ENCODE measurements around a stretch of chr2.

DNA sequence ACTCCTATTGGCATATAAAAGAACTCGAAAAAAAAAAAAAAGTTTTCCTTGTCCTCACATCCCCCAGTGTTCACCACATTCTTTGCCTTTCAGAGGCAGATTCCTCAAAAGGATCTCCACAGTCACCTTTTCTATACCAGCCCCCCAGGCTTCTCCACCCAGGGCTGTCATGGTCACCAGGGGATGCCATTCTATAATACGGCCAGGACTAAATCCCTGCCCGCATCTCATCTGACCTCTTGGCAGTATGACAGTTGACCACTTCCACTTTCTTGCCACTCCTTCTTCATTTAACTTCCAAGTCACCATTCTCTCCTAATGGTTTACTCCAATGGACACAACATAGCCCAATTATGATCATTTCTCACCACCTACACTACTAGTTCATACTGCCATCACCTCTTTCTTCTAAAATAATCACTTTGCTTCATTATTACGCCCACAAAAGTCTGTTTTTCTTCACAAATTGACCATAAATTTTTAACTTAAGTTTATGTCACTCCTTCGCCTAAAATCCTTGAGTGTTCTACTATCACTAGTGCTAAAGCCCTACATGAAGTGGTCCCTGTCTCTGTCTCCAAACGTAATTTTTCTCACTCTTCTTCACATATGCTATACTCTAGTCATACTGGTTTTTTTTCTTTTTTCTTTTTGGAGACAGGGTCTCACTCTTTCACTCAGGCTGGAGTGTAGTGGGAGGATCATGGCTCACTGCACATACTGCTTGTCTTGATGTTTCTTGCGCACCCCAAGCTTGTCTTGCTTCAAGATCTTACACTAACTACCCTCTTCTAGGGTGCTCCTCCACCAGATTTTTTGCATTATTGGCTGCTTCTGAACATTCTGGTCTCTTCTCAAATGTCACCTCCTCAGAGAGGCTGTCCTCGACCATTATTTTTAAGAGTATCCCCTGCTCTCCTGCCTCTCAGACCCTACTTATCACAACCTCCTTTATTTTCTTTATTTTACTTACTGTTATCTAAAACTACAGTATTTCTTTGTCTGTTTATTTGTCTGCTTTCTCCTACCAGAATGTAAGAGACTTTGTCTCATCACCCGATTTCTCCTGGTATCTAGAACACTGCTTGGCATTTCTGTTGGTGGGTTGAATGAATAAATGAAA lies 28.9 kb downstream of the SOS1 start:
- PRO-cap, result no peak

GRCh38 chr2:39128006-39128361 lies 7.1 kb upstream of the SOS1 start:
- PRO-cap, result no peak

DNA sequence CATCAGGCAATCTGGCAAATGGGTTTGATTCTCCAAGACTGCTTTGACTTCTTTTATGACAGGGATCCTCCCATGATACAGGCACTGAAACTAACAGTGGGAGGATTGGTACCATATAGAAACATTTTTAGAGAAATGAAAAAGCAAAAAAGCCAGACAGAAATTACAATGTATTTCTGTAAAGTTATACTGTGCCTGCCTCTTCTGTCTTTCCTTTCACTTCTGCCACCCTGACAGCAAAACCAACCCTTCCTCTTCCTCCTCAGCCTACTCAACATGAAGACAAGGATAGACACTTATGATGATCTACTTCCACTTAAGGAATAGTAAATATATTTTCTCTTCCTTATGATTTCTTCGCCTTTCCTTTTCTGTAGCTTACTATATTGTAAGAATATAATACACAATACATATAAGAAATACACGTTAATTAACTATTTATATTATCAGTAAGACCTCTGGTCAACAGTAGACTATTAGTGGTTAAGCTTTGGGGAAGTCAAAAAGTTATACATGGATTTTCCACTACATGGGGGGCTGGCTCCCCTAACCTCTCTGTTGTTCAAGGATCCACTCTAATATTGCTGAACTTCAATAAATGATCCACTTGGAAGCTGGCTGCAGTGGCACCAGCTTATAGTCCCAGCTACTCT lies 28.1 kb downstream of the MAP4K3 start:
- PRO-cap, result no peak

GRCh38 chr2:39435036-39435589 lies 2.0 kb downstream of the MAP4K3 start:
- PRO-cap, result no peak

- PRO-cap, result no peak
Observed at GRCh38 chr2:39435590-39436258, 1.4 kb downstream of the MAP4K3 start.

GRCh38 chr2:39516388-39517283 lies 79.6 kb upstream of the MAP4K3 start:
- PRO-cap, result no peak

GRCh38 chr2:40304858-40305468 lies 146.9 kb downstream of the SLC8A1 start:
- PRO-cap, result no peak

DNA sequence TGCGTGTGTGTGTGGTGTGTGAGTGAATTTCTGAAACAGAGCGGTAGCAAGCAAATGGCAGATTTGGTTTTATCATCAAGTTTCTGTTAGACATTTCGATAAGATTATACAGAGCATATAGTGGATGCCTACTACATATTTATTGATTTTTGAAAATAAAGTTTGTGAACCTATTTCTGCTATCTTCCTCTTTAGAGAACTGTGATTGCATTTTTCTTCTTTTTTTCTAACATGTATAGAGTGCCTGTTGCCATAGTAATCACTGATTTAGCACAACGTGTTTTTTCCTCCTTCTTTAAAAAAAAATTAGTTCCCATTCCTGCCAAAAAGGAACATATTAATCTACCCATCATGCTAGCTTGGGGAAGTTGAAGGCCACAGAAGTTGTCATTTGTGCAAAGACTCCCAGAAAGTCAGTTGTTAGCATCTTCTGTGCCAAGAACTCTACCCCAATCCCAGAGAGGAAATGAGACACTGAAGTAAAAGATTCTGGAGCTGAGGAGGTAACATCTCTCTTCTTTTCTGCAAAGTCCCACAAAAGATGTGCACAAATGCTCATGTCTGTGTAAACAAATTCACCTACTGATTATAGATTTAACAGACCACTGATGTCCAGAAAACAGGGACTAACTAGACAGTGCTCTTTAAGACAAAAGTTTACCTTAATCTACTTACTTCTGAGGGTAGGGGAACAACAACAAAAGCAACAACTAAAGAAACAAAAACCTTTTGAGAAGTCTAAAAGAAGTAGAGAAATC lies 57.3 kb downstream of the SLC8A1 start:
- PRO-cap, result no peak

- PRO-cap, result no peak
Observed at GRCh38 chr2:40450430-40451316, 1.2 kb downstream of the SLC8A1 start.

DNA sequence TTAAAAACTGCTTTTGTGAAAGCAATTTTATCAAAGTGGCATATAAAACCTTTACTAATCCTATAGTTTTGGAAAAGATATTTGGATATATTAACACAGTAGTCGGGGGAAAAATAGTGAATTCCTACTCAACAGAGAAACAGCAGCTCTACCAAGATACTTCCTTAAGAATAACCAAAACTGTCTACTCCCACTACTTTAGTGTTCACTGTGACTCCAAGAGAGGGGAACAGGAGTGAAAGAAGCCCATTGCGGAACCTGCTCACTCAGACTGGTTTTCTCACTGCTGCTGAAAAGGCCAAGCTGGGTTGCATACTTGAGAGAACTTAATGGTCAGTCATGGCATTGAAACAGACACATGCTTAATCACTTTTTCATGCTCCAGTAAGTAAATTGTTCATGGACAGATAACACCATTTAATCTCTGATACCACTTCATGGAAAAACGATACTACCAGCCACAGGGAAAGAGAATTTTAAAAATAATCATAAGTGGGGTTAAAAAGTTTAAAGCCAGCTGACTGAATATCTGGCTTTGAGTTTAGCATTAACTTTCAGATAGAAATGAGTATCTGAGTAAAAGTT lies 35.7 kb upstream of the SLC8A1 start:
- PRO-cap, result no peak

DNA sequence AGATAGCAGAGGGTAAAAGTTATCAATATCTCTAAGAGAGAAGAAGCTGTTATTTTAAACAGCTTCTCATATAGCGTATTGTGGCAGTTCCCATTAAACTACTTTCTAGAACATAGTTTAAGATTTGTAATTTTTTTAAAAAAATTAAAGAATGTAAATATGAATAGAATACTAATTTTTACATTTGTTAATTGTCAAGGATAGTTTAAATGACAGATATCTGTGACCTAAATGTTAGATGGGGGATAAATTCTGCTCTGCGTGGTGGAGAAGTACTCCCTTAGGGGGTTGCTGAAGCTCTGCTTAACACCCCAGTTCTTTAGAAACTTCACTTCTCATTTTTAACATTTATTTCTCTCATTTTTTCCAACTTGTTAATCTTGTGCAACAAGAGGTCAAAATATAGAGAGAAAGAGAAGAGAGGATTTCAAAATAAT lies 61.2 kb upstream of the SLC8A1 start:
- PRO-cap, result no peak

GRCh38 chr2:41906886-41907220 lies 141.0 kb upstream of the PKDCC start:
- PRO-cap, result no peak

DNA sequence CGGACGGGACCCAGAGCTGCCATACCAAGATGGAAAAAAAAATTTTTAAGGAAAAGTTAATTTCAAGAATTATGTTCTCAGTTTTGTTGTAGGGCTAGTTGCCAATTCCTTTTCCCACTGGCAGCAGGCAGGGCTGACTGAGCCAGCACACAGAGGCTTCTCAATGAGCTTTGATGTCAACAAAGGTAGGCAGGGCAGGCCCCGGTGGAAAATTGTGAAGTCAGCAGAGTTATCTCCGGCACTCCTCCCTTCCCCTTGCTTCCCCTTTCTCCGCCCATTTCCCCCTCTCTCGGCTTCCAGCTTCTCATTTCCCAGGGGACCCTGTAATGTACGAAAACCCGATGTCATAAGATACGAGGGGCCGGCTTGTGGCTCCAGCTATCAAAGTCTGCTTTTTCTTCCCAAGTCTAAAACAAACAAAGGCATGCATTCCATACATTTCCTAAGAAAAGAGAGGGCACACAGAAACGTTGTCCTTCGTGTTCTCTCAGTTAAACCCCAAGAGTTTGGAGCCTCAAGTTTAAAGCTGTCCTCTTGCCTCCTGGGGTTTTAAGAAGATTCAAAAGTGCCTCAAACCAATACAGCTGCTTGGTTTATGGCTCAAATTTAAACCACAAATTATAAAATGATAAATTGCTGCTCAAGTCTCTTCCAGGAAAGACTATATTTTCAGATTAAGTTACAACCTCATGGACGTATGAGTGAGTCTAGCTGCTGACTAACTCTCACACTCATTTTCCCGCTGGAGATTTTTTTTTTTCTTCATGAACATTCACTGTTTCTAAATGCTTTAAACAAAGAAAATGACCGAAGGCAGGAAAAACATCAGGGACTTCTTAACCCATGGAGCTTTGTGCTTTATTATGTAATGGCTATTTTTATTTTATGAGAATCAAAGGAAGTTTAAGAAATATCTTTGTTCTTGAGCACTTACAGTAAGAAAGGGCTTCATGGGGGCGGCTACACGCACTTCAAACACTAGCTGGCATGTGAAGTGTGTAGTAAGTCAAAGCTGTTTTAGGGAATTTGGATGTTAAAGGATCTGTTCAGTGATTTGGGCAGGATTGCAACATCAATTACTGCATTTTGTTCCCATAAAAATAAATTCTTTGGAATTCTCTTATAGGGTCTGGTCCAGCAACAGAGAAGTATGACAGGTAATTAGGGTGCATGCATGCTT lies 27.2 kb upstream of the EML4 start:
- PRO-cap, result no peak

GRCh38 chr2:42752252-42752575 lies 11.7 kb downstream of the OXER1 start:
- PRO-cap, result no peak

DNA sequence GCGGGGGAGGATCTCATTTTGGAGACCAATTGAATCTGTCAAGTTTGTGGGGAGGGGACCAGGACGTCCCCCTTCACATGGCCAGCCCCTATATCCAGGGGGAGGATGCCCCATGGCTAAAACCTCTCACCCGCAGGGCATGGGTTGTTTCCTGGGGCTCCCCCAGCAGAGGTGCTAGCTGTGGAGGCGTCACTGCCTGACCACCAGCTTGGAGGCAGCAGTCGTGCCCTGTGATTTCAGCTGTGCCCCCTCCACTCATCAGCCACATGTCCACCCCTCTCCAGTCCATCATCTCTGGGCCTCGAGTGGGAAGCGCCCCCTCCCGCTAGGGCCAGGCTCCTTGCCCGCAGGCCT lies 4.3 kb downstream of the HAAO start:
- PRO-cap, result no peak

DNA sequence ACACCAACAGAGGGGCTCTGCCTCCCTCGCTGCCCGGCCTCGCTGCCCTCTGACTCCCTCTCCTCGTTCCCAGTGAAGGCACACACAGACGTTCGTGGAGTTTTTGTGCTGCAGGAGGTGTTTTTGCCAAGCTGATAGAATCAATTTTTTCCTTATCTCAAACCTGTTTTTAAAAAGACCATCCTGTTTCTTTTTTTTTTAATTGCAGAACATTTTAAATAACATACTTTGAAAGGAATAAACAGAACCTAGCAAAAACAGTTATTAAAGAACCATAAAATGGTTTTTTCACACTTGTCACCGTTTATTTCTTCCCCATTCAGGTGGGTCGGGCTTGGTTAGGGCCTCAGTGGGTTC lies 71.5 kb upstream of the HAAO start:
- PRO-cap, result no peak

GRCh38 chr2:42925983-42927027 lies 133.9 kb upstream of the HAAO start:
- PRO-cap, result no peak

GRCh38 chr2:42960354-42960611 lies 167.9 kb upstream of the HAAO start:
- PRO-cap, result no peak

- PRO-cap, result no peak
Observed at GRCh38 chr2:42999327-43000262, 207.2 kb upstream of the HAAO start.

DNA sequence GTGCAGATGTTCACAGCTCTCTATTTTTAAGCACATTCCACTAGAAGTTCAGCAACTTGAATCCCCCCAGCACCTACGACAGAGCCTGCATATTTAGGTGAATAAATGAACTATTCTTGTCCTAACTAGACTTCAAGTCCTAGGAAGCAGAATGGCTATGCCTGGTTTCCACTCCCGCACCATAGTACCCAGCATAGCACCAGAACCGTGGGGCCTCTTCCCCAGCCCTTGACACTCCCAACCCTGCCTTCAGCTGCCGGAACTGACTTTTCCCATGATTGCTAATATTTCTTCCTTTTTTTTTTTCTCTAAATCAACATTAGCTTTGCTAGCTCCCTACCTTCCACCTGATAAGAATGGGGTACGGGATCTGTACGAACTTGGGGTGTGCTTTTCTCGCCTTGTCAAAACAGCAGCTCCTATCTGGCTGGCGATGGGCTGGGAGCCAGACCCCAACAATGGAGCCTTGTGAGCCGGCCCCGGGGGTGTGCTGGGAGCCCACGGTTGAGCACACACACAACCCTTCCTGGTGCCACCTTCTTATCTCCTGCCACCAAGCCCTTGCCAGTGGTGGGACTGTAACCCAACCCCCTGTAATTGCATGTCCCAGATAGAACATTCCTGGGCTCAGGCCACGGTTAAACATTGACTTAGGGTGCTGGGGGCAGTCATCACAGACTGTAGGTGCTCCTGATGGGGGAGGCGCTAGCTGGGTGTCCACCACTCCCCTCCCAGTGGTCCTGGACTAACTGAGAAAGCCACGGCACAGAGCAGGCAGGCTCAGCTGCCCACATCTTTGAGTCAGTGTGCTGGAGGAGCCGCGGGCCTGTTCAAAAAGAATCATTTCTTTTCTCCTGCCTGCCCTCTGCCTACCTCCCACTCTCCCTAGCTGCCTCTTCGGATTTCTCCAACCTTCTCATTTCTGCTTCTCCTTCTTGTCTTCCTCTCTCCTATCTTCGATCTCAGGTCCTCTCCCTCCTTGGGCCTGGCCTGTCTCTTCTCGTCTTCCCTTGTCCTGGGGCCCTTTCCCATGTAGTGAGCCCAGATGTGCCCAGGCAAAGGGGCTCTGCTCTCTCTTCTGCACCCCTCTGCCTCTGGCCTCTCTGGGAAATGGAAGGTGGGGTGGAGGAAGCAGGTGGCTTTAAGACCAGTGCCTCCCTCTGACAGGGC lies 213.1 kb upstream of the HAAO start:
- PRO-cap, result no peak